Mammary microvascular endothelial cell (primary cell): ENCODE data around the genes AKAP3, KCNA5, MRPL51 and NCAPD2.

GRCh38 chr12:4439080-4439602 lies 6.5 kb downstream of the FGF6 start:
- RAMPAGE, long total RNA, result no peak

DNA sequence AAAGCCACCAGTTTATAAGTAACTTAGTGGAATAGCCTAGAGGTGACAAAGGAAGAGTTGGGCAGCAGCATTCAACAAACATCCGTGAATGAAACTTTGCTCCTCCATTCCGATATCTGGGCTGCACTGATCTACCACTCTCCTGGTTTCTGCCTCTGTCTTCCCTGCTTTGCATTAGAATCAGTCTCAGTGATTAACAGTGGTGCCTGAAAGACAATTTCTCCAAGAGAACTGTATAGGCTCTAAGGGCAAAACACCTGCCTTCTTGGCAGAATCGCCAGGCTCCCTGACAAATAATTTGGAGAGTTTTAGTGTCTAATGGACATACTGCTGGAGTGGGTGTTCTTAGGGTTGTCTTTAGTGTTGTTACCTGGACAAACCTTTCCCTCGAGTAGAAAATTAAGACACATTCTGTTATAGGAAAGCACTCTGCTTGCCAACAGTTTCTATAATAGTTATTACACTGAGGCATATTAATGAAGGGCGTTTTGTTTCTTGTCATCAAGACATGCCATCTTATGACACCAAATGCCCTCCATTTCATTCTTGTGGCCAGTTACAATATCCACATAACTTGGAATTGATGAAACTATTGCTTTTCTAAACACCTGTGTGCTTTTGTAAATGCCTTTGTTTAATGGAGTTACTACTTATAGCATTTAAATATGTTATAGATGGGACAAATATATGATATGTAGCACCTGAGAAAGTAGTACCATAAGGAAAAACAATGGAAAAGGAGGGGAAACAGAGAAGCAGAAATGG lies 42.8 kb upstream of the FGF6 start:
- RAMPAGE, long total RNA, result no peak

DNA sequence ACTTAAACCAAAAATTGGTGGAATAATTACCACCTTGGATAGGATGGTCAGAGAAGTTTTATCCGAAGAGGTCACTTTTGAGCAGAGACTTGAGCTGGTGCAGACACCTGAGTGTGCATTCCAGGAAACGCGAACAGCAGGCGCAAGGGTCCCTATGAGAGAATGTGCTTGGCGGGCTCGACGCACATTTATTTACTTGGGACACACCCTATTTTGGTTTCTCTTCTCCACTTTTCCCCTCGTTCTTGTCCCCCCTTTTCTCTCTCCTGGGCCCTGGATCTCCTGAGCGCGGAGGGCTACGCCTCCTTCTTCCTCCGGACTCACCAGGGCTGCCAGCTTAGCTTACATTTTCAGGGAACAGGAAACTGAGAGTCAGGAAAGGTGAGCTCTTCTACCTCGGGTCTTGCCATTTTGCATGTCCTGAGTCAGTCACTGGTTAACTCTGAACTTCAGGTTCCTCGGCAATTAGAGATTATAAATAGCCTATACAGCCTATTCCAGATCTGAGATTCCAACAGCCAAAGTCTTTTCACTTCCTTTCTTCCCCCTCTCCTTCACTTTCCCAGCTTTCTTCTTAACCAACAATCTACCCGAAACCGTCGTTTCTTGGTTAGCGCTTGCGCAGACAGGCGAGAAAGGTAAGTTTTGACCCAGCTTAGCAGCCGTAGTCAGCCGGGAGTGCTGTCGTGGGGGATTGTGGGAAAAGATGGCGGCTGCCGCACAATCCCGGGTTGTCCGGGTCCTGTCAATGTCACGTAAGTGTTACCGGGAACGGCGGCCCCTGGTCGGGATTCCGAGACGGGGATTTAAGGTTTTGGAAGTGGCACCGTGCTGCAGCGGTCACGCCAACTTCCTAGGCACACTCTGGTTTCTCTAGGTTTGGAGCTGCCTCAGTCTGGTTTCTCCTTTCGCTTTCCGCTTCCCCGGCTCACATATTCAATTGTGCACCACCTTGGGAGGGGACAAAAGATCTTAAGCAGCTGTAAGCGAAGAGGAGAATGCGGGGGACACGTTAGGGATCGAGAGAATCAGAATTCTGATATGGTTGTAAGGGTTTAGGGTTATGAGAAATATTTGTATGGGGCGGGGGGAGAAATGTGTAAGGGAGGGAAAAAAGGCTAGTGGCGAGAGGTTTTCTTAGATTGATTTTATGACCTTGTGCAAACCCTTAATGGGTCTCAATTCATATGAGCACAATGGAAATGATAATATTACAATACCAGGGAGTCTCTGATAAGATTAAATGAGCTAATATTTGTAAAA lies at the start of gene AKAP3:
TSS of gene AKAP3 (minus strand) at position 631 of the 1,263 bp plus-strand sequence.
- RAMPAGE, long total RNA, result start-site peak on the plus strand centred at position 711 of the sequence, 56 bp wide, 2,668 and 1,635 reads in 2 replicates

GRCh38 chr12:5043452-5044243 lies at the start of gene KCNA5:
Gene KCNA5, plus strand, starts transcription at chr12:5043879.
- RAMPAGE, long total RNA, result no peak

DNA sequence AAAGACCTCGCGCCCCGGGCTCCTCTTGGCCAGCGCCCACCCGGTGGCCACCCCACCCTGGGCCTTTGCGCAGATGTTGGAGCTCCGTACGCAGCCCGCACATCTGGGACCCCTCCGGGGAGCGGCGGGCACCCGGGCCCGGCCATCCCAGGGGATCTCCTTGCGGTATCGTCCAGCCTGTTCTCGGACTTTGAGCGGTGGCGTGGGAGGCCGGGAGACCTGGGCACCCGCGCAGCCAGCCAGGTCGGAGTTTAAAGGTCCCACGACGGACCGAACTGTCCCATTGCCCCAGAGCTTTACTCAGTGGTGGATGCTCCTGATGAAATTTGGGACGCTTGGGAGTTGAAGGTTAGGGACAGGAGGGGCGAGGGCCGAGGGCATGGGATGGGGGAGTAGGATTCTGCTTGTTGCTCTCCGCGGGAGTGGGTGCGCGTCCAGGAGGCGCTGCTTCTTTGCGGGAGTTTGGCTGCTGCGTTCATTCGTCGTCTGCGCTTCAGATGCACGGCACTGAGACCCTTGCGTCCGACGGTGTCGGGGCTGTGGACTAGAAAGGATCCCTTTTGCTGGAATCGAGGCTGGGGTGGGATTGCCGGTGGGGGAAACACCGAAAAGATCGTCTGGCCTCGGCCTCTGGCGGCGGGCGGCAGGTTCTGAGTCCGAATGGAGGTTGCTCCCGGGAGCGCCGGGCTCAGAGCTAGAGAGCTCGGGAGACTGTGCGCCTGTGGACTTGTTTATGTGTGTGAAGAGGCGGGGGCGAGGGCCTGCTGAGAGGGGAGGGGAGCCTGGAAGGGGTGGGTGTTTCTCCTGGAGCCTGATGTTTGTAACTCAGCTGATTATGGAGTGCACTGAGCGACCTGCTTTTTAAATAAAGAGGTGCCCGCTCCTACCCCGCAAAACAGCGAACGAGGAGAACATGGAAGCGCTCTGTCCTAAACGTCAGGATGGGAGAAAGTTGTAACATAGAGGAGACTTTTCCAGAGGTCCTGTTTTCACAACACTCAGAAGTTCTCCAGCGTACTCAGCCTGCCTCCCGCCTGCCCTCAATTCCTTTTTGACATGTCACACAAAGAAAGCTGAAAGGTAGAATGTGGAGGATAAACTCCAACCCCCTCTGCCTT lies 1.5 kb downstream of the NTF3 start:
- RAMPAGE, long total RNA, result no peak

- RAMPAGE, long total RNA, result no peak
Observed at GRCh38 chr12:5480859-5481270, 49.0 kb downstream of the NTF3 start.

DNA sequence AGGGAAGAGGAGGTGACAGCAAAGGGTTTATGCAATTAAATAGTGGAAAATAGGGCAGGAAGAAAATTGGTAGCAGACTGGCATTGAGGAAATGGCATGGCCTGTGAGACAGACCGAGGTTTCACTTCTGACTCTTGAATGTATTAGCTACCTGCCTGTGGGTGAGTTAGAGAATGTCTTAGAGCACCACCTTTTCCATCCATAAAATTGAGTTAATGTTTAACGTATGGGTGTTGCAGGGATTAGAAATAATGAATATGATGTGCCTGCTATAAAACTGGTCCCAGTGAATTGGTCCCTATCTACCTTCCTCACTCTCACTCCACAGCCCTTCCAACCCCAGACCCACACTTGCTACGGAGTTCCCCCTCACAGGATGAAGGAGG lies 116.6 kb downstream of the NTF3 start:
- RAMPAGE, long total RNA, result no peak

DNA sequence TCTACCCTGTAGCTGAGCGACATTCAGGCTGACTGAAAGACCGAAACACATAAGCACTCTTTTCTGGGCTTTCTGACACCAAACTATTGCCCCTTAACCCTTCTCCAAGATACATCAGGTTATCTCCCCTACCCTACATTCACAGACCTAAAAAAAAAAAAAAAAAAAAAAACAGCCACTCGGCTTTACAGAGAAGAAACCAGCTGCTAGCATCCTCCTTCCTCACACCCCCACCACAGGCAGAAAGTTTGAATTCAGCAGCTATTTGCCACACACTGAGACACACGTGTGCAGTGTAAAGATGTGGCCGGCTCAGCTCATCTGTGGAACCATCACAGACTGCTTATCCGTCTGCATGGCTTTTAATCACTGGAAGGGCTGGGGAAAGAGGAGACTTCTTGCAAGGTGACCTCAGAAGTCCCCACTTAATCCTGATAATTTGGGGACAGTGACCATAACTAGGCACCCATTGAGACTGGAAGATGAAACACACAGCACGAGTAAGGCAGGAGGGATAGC lies 50.1 kb downstream of the VWF start:
- RAMPAGE, long total RNA, result no peak

DNA sequence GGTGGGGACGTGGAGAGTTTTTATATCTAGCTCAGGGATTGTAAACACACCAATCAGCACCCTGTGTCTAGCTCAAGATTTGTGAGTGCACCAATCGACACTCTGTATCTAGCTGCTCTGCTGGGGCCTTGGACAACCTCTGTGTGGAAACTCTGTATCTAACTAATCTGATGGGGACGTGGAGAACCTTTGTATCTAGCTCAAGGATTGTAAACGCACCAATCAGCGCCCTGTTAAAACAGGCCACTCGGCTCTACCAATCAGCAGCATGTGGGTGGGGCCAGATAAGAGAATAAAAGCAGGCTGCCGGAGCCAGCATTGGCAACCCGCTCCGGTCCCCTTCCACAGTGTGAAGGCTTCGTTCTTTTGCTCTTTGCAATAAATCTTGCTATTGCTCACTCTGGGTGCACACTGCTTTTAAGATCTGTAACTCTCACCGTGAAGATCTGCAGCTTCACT lies 18.2 kb upstream of the VWF start:
- RAMPAGE, long total RNA, result no peak

DNA sequence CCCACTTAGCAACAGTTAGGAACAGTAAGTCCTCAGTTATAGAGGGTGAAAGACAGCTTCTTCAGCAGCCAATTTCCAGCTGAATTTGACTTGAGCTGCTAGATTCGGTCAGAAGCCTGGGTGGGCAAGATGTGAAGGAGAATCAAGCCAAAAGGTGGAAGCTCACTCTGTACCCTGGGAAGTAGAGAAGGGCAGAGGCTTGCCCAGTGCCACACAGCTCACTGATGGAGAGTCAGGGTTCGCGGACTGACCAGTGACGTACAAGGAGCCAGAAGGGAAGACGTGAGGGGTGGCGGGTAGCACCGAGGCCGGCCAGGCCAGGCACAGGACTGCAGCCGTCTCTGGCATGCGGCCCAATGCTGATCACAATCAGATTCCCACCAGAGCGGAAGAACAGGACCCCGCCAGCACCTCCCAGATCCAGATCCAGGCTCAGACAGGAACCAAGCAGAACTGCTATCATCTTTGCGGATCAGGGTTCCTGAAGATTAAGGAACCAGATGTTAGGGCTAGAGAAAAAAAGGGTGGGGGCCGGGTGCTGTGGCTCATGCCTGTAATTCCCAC lies 30.5 kb upstream of the VWF start:
- RAMPAGE, long total RNA, result no peak

DNA sequence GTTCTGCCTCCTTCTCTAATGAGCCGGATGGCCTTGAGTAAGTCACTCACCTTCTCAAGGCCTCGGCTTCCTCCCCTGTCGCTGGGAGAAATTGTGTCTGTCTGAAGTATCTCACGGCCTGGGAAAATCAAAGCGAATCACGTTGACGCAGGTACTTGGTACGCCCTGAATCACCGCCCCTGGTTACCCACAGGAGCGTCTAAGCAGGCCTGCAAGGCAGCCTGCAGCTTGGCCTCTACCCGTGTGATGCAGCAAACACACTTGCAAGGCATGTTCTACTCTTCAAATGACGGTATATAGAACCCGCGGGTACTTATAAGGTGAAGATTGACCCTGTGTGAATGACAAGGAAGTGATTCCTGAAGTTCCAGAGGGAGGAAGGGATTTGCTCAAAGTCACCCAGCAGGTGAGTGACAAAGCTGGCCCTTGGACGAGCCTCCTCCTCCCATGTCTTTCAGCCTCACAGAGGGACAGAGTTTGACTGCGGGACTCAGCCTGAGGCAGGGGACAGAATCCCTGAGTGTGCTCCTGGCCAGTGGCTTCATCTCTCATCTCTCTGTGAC lies 28.0 kb upstream of the CD9 start:
- RAMPAGE, long total RNA, result start-site peak on the plus strand centred at position 207 of the sequence, 50 bp wide, 14 and 20 reads in 2 replicates

DNA sequence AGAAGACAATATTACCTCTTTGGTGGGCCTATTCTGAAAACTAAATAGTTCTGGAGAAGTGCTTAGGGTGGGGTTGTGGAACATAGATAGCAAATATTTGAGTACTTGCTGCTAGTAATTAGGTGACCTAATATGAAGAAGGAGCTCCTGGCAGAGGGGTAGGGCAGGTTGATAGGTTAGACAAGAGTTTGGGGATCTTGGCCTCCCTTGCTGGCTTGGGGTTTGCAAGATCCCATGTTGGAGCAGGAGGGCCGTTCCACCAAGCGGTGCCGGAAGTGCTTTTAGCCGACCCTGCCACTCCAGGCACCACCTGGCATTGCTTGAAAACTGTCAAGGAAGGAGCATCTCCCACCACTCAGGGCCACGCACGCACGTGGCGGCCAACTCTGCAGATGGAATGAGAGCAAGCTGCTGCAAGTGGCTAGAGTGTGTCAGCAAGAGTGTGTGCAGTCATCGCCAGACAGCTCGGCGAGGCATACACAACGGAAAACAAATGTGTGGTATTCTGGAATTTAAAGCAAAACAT lies 11.0 kb downstream of the CD9 start:
- RAMPAGE, long total RNA, result no peak

GRCh38 chr12:6221875-6222872 lies 22.0 kb downstream of the CD9 start:
- RAMPAGE, long total RNA, result no peak

DNA sequence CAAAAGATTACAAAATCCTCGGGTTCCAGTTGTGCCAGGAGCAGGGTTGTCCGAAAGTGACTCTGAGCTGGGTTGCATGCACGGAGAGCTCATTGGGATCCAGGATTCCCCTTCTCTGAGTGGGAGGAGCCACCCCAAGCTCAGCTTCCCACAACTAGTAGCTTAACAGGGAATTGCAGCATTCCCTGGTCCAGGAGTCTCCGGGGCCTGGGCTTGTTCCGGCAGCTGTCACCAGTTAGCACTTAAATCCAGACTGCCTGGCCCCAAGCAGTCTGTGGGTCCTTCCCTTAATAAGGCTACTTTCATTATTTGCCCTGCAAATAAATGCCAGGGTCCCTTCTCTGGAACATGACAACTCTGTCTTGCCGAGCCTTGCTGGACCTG lies 50.2 kb downstream of the CD9 start:
- RAMPAGE, long total RNA, result no peak

- RAMPAGE, long total RNA, result no peak
Observed at GRCh38 chr12:6322892-6324018, 12.8 kb downstream of the PLEKHG6 start.

DNA sequence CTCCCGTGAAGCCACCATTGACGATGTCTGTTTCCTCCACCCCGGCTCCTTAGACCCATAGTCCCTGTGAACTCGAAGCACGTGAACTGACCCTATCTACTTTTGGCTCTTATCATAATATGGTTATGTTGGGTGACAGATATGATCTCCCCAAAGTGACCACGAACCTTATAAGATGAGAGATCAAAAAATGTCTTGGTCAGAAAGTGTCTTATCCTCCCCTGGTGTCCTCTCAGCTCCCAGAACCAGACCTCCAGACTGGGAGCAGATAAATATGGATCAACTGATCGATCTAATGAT lies 4.3 kb downstream of the TNFRSF1A start:
- RAMPAGE, long total RNA, result no peak

GRCh38 chr12:6493131-6493503 lies at the start of gene MRPL51:
Gene MRPL51, minus strand, starts transcription at chr12:6493262.
- RAMPAGE, long total RNA, result start-site peak on the minus strand at chr12:6493246-6493301, 10,974 and 4,404 reads in 2 replicates

DNA sequence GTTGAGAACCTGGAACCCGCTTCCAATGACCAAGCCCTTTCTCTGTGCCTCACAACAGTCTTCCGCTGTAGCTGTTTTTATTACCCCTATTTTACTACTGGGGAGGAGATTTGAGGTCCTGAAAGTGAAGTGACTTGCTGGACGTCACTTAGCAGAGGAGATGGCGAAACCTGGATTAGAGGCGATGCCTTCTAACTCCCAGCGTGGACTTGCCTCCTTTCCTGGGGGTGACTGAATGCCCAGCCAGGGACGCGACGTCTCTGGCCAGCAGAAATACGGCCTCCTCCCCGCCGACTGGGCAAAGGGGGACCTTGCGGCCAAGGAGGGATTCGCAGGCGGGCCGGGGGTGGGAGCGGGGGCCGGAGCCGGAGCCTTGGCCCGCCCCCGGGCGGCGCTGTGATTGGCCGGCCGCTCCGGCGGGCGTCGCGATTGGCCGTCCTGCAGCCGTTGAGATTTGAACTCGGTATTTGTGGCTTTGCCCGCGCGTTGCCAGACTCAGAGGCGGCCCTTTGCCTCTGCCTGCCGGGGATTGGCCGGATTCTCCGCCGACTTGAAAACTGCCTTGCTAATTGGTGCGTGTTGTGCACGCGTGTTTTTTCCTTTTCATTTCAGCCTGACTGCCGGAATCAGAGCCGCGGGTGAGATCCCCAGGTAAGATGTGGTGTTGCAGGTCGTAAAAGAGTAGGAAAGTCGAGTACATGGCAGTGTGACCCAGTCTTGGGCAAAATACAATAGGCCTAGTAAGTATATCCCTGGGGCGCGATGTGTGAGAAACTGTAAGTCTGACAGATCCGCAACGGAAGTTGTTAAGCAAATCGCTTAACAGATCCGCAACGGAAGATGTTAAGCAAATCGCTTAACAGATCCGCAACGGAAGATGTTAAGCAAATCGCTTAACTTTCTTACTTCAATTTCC lies at the start of gene NCAPD2:
TSS of gene NCAPD2 (plus strand) at position 599 of the 916 bp plus-strand sequence.
- RAMPAGE, long total RNA, result no peak

- RAMPAGE, long total RNA, result no peak
Observed at GRCh38 chr12:6532271-6533193, 1.8 kb upstream of the GAPDH start.

DNA sequence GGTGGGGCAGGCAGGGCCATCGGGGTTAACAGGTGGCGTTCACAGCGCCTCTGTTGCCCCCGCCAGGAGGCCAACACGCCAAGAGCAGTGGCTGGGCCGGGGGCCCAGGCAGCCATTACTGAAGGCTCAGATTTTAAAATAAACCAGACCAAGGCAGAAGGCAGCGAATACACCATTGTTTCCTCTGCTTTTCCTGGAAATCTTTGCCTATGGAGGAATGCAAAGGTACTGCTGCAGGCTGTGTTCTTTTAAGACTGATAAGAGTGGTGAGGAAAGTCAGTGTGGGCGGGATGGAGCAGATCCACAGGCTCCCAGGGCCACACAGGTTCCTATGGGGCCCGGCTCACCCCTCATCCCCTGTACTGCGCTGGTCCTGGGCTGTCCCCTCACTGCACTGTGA lies 7.3 kb downstream of the GAPDH start:
- RAMPAGE, long total RNA, result no peak